Stomach (tissue), 7 donors: ENCODE measurements around the genes IL17B and CSNK1A1.

- PRO-cap: bidirectional peak, plus-strand start at chr5:148966045, minus-strand start at chr5:148965914
- RAMPAGE, long total RNA, 5 experiments: no peak in any of the 5 experiments
- RRBS: no CpG with 5 or more reads among the region's 11 CpGs
Observed at GRCh38 chr5:148965813-148966261, 97.0 kb downstream of the SH3TC2 start.

DNA sequence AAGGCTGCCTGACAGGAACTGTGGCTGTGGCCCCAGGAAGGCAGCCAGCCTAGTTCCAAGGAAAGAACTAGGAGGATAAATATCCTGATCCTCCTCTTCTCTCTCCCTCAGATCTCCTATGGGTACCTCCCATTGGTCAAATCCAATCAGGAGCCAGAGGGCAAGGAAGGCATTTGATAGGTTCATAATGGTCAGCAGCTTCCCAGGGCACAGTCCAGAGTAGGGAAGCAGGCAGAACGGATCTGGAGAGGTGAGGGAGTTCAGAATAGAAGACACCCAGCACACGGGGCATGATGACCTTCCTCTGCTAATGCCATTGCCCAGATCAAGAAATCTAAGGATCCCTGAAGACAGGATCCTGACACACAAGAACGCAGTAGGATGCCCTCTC lies 8.6 kb downstream of the ABLIM3 start:
- PRO-cap: no peak
- RAMPAGE, long total RNA, 5 experiments: no peak in any of the 5 experiments
- RRBS: no CpG with 5 or more reads among the region's 3 CpGs

DNA sequence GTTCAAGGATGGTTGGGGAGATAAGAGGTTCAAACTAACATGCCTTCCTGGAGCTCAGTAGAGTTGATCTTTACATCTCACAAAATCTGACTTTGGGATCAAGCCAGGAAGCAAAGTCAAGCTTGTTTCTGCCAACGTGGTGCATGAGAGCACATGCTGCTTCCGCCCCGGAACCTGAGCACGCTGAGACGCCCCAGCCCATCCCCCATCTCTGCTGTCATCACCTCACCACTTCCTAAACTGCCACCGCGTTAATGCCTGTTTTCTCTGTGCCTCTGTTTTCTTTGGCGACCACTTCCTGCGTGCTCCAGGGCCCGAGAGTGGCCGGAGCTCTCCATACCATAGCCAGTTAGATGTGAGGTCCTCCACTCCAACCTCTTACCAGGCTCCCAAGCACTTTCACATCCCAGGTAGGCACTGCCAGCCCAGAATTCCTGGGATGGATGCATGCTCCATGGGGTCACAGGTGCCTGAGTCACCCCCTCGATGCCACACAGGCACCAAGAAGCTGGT lies 31.2 kb upstream of the AFAP1L1 start:
- PRO-cap: no peak
- RAMPAGE, long total RNA, 5 experiments: no peak in any of the 5 experiments
- RRBS: no CpG with 5 or more reads among the region's 12 CpGs

DNA sequence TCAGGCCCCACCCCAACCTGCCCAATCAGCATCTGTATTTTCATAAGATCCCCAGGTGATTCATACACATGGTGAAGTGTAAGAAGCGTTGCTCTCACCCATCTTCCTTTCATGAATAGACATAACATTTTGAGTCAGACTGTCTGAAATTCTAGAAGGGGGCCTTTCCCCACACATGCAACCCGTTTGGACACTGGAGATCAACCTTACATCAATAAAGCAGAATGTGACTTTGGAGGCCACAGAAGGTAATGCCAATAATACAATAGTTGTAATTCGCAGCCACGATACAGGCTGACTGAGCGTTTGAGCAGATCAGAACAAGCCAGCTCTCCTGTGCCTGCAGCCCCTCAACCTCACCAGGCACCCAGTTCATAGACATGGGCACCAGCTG lies 9.2 kb upstream of the AFAP1L1 start:
- PRO-cap: no peak
- RAMPAGE, long total RNA, 5 experiments: no peak in any of the 5 experiments
- RRBS: no CpG with 5 or more reads among the region's 5 CpGs

DNA sequence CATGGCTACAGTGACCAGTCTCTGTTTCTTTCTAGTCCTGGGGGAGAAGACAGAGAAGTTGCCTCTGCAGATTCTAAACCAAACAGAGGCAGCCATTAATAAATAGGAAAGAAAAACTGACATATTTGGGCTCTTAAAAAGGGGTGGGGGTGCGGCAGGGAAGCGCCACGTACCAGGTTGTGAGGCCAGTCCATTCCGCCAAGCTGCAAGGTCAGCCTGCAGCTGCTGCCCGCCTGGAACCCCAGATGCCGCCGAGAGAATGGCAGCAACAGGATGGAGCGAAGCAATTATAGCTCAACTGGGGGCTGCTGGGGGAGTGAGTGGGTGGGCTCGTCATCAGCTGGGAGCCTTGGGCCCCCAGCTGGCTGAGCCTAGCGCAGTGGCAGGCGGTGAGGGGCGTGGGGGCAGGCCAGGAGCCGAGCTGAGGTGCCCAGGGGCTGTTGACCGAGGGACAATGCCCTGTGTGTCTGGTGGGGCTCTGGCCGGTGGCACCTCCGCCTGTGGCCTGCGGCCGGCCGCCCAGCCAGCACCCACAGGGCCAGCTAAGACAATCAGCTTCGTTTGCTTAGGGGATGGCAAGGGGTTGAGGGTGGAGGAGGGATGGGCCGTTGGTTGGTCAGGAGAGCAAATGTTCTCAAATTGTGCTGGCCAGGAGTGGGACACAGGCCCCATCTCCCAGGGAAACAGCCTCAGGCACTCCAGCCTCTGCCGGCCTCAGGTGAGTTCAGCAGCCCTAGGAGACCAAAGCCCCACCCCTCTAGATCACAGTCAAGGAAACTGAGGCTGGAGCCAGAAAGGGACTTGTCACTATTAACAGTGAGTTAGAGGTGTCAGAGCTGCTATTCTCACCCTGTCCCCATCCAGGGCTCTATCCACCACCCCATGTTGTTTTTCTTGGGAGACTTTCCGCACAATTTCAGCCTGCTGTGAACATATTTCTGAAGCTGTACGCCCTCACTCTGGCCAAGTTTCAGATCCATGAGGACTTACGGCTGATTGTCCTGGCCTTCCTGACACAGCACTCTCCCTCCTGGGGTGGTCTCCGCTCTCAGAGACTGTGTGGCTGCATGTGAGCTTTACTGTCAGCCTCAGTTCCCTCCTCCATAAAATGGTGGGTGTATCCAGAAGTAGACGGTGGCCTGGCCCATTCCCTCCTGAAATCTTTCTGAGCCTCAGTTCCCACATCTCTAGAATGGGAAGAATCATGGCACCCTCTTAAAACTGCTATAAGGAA lies at the start of gene IL17B:
TSS of gene IL17B (minus strand) at position 261 of the 1,234 bp plus-strand sequence.
- PRO-cap: no peak
- RAMPAGE, long total RNA, 5 experiments: no peak in any of the 5 experiments
- RRBS: no CpG with 5 or more reads among the region's 27 CpGs

GRCh38 chr5:149387939-149388594 lies 9.0 kb upstream of the IL17B start:
- PRO-cap: no peak
- RAMPAGE, long total RNA, 5 experiments: no peak in any of the 5 experiments
- RRBS: no CpG with 5 or more reads among the region's 3 CpGs

DNA sequence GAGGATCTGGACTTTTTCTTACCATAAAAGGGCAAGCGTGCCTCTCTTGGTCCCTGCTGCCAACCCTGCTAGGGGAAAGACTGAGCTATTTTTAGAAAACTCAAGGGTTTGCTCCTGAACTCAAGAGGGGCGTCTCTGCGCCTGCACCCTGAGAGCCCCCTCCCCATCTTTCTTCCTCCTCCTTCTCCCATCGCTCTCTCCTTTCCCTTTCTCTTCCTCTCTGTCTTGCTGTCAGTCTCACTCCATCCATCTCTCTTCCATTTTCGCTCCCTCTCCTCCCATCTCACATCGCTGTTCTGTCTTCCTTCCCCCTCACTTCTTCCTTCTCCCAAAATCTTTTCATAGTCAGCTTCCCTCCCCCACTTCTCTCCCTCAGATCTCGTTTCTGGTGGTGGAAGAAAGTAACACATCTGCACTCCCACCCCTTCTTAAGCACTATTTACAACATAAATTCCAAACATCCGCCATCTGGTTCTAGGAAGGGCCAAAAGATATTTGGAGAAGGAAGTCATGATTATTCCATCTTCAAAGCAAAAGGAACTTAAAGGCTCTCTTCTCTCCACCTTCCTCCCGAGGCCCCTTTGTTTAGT lies 38.2 kb upstream of the IL17B start:
- PRO-cap: no peak
- RAMPAGE, long total RNA, 5 experiments: no peak in any of the 5 experiments
- RRBS: no CpG with 5 or more reads among the region's 9 CpGs

- PRO-cap: no peak
- RAMPAGE, long total RNA, 5 experiments: no peak in any of the 5 experiments
- RRBS: no CpG with 5 or more reads among the region's 15 CpGs
Observed at GRCh38 chr5:149421081-149422111, 42.3 kb upstream of the IL17B start.

- PRO-cap: no peak
- RAMPAGE, long total RNA, 5 experiments: no peak in any of the 5 experiments
- RRBS: no CpG with 5 or more reads among the region's 19 CpGs
Observed at GRCh38 chr5:149442456-149443253, 63.6 kb upstream of the IL17B start.

DNA sequence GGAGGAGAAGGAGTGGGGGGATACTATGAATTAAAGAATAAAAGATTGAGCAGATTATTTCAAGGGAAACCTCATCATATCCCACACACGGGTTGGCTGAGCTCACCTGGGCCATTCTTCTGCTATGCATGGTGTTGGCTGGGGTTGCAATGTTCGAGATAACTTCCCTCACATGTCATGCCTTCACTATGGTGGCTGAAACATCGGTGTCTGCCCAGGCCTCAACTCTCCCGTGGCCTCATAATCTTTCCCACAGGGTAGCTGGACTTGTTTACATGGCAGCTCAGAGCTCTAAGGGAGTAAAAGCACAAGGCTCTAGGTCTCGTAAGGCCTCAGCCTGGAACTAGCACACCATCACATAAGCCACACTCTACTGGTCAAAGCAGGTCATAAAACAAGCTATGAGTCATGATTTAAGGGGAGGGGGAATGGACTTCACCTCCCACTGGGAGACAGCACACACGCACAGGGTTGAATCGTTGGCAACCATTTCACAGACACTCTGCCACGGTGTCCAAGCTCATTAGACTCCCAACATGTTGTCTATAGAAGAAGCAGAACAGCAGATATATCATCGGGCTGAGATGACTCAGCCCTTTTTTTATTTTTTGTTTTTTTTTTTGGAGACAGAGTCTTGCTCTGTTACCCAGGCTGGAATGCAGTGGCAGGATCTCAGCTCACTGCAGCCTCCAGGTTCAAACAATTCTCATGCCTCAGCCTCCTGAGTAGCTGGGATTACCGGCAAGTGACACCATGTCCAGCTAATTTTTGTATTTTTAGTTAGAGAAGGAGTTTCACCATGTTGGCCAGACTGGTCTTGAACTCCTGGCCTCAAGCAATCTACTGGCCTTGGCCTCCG lies 66.8 kb upstream of the IL17B start:
- PRO-cap: unidirectional peak, minus-strand start at position 345 of the sequence
- RAMPAGE, long total RNA, 5 experiments: no peak in any of the 5 experiments
- RRBS: no CpG with 5 or more reads among the region's 11 CpGs

GRCh38 chr5:149481810-149482206 lies 69.4 kb downstream of the CSNK1A1 start:
- PRO-cap: bidirectional peak, plus-strand start at chr5:149482095, minus-strand start at chr5:149481884
- RAMPAGE, long total RNA, 5 experiments: no peak in any of the 5 experiments
- RRBS: no CpG with 5 or more reads among the region's 8 CpGs

DNA sequence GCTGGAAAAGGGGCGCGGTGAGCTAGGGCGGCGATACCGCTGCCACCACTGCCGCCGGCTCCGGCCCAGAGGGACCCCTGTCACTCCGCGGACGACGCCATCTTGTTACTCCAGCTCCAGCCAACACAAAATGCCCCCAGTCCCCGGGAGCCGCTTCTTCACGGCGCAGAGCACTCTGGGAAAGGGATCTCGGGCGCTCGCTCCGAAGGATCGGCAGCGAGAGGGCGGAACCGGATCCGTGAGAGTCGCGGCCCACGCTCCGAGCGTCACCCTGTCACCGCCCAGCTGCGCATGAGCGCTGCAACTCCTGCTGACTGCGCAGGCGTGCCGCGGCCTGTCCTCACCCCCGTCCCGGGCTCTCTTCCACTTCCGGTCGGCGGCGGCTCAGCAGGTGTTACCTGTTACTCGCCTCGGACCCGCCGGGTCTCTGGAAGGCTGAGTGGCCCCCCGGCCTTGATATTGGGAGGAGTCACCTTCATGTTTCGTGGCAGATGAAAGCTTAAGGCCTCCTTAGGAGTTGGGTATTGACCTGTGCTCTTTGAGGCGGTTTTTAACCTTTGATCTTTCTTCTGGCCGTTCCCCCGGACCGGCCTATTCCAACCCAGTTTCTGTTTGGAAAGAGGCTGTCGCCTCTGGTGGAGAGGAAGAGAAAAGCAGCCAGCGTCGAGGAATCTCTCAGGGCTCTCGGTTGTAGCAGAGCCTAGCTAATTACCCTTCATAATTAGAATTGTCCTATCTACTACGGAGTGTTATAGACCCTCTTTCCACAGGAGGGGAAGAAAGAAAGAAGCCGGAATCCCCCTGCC lies at the start of gene CSNK1A1:
TSS of gene CSNK1A1 (minus strand) at position 180 of the 806 bp plus-strand sequence.
- PRO-cap: bidirectional peak, plus-strand start at position 366 of the sequence, minus-strand start at position 177 of the sequence
- RAMPAGE, long total RNA, 5 experiments: start-site peak on the plus strand in 1 of 5 experiments, centred at position 360 of the sequence, 28 reads per replicate; start-site peak on the minus strand in 5 of 5 experiments, centred at positions 129 to 169 of the sequence, 282 to 1,327 reads per replicate
- RRBS: 2% methylated on average over 27 of the region's 59 CpGs

DNA sequence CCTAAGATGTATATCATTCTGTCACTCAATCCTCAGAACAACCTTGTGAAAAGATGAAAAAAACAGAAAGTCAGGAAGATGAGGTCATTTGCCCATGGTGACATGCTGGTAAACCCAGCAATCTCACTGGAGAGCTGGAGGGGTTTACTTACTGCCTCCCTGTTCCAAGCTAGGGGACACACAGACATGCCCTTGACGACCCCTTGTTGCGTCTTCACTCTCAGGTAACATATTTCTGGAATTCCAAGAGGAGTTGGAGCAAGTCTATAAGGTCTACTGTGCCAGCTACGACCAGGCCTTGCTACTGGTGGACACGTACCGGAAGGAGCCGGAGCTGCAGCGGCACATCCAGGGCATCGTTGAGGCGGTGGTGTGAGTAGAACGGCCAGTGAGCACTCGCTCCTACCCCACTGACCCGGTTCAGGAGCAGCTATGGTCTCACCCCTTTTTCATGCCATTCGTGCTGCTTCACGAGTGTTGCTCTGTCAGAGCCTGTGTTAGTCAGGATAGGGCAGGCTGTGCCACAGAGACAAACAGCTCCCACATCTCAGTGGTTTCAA lies 28.1 kb downstream of the ARHGEF37 start:
- PRO-cap: no peak
- RAMPAGE, long total RNA, 5 experiments: start-site peak on the plus strand in 2 of 5 experiments, centred at positions 257 to 270 of the sequence, 10 to 15 reads per replicate
- RRBS: 96% methylated on average over 6 of the region's 14 CpGs

- PRO-cap: no peak
- RAMPAGE, long total RNA, 5 experiments: start-site peak on the plus strand in 2 of 5 experiments, at chr5:149627127-149627353 at its widest, 5 to 14 reads per replicate
- RRBS: 99% methylated on average over 4 of the region's 17 CpGs
Observed at GRCh38 chr5:149626977-149627742, 45.9 kb downstream of the ARHGEF37 start.

- PRO-cap: no peak
- RAMPAGE, long total RNA, 5 experiments: start-site peak on the plus strand in 3 of 5 experiments, at chr5:149628716-149629646 at its widest, 6 to 17 reads per replicate
- RRBS: 94% methylated on average over 6 of the region's 10 CpGs
Observed at GRCh38 chr5:149628625-149629541, 47.6 kb downstream of the ARHGEF37 start.

- PRO-cap: no peak
- RAMPAGE, long total RNA, 5 experiments: start-site peak on the plus strand in 3 of 5 experiments, at chr5:149820430-149820542 at its widest, 13 to 22 reads per replicate
- RRBS: no CpG with 5 or more reads among the region's 8 CpGs
Observed at GRCh38 chr5:149820240-149820733, 90.2 kb downstream of the PPARGC1B start.

DNA sequence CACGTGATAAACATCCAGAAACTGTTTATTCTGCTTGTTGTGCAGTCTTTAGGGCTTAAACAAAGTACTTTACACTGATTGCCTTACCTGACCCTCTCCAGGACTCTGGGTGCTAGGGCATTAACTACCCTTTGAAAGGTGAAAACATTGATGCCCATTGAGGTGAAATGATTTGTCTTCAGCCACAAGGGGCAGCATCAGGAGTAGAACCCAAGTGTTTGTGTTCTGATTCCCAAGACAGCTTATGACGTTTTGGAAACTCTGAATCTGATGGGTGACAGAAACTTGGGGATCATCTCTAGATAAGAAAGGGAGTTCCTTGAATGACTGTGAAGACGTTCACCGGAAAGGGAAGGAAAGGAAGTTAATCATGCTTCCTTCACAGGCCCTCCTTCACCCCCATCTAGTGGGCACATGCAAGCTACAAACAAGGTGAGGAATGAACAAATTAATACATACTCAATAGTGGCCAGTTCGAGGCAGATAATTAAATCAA lies 1.2 kb upstream of the SLC26A2 start:
- PRO-cap: no peak
- RAMPAGE, long total RNA, 5 experiments: no peak in any of the 5 experiments
- RRBS: no CpG with 5 or more reads among the region's 5 CpGs

DNA sequence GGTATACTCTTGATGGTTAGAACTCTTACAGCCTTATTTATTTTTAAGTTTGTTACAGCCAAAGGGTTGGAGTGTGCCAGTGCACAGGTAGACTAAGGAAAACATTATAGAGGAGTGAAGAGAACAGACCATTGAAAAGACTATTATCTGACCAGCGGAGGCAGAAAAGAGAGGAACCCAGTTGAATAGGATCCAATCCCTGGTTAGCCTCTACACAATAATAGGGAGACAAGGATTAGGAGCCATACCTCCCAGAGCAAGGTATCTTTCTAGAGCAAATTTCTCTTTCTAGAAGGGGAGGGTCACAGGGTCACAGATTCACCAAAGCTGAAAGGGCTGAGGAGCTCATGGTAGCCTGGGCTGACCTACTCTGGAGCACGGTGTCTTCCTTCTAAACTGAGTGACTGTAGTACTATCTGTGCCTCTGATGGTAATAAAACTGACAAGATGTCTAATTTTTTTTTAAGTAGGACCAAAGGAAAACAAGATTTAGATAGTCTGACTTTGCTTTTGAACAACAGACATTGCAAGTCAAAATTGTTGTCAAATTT lies 15.5 kb downstream of the TIGD6 start:
- PRO-cap: no peak
- RAMPAGE, long total RNA, 5 experiments: start-site peak on the plus strand in 1 of 5 experiments, centred at position 396 of the sequence, 5 reads per replicate
- RRBS: no CpG with 5 or more reads among the region's 2 CpGs

DNA sequence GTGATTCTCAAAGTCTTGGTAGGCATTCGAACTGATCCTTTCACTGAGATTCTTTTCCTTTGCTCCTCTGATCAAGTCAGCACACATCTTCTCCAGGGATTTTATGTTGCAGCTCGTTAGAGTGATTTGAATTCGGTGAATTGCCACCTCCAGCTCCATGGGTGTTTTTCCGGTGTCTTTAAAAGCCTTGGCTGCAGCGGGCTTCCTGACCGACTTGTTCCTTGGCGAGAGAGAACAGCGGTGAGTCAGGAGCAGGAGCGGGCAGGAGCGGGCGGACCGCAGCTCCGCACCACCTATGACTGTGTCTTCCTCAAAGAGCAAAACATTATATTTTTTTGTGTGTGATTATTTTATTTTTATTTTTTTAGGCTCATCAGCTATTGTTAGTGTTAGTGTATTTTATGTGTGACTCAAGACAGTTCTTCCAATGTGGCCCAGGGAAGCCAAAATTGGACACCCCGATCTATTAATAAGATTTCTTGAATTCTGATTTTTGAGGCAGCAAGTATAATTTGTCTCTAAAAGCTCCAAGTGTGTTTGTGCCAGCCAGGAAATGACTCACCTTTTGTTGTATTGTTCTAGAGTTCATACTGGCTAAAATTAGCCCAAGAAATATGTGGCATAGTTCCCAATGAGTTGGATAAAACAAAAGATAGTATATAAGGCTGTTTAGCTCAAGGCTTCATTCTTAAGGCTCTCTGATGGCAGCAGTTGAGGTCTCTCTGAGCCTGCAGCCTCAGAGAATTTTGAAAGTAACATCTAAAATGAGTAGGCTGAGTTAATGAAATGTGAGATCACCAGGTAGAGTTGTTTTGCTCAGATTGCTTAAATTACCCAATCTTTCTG lies 21.4 kb downstream of the HMGXB3 start:
- PRO-cap: unidirectional peak, plus-strand start at position 248 of the sequence; unidirectional peak, plus-strand start at position 691 of the sequence
- RAMPAGE, long total RNA, 5 experiments: no peak in any of the 5 experiments
- RRBS: no CpG with 5 or more reads among the region's 14 CpGs

DNA sequence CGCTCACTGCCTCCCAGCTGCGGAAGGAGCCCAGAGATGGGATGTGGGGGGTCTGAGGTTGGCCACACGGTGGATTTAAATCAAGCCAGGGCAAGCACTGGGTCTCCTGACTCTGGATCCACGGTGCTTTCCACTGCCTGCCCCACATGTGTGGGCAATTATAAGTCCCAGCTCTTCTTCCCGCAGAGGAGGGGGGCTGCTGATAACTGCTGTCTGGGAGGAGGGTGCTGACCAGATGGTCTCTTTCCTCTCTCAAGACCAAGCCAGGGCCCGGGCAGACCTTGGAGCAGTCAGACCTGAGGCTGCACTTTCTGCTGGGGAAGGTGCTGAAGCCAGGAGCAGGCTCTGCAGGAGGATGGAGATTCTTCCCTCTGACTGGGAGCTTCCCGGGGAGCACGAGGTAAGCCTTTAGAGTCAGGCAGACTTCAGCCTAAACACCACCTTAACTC lies 2.6 kb downstream of the PDGFRB start:
- PRO-cap: no peak
- RAMPAGE, long total RNA, 5 experiments: no peak in any of the 5 experiments
- RRBS: 57% methylated on average over 2 of the region's 8 CpGs